NT2/D1 (cell line): ENCODE data around the gene CCL28.

- RRBS, 2 experiments = no CpG with 5 or more reads among the region's 12 CpGs
Observed at GRCh38 chr5:43074502-43074982, 34.4 kb upstream of the ANXA2R start.

DNA sequence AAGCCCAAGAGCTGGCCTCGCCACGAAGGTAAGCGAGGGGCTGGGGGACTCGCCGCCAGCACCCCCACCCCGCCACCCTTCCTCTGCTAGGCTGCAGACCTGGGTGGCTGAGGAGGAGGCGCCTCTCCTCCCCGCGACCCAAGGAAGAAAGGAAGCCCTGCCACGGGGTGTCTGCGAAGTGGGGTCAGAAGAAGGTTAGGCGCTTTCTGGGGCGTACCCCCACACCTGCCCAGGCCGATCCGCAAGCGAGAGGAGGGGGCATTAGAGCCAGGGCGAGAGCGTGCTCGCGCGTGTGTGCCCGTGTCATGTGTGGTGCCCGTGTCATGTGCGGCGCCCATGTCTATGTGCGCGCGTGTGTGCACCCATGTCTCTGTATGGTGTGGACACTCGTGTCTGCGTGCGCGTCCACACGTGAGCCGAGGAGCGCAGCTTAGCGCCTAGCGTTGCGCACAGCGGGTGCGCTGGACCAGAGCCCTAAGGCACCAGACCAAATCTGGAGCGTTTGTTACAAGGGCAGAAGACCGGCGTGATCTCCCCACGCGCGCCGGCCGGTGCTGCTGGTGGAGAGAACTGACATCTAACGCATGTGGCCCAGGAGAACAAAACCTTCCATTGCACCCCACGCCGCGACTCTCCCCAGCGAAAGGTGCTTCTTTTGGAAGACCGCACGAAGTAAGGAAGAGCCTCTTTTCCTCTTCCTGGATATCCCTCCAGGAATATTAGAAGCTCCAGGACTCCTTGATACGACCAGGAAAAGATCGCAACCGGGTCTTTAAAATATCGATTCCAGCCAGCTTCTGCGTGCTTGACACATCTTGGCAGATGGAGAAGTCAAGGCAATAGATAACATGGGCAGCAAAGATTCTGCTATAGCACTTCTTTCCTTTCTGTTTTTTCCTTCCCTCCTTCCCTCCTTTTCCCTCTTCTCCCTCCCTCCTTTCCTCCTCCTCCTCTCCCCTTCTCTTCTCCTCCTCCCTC is 648 bp downstream of the NIM1K start:
- RRBS, 2 experiments = no CpG with 5 or more reads among the region's 60 CpGs

GRCh38 chr5:43290097-43291278 is 22.7 kb downstream of the HMGCS1 start:
- RRBS, 2 experiments = no CpG with 5 or more reads among the region's 3 CpGs

DNA sequence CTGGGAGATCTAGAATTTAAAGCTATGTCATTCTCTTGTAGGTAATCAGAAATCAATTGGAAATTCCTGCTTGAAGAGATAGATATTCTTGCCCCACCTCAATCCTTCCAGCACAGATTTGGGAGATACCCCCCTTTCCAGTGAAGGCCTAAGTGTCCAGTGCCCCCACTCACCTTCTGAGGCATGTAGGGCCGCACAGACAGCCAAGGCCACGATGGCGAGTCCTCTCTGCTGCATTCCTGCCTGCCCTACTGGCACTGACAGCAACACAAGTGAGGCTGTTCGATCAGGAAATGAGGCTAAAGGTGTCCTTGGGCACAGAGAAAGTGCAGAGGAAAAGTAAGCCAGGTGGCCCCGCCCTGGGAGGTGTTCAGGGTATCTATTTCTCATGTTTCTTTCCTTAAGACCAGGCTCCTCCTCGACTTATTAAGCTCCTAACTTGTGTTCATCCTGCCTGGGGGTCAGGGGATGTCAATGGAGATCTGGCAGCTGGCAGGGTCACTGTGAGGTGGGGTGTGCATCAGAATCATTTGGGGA is at the start of gene CCL28:
CCL28 (minus strand) TSS at position 312 of the 537 bp plus-strand sequence.
- RRBS, 2 experiments = no CpG with 5 or more reads among the region's 6 CpGs

- RRBS, 2 experiments = no CpG with 5 or more reads among the region's 4 CpGs
Observed at GRCh38 chr5:44646015-44646454, 162.7 kb upstream of the MRPS30 start.

DNA sequence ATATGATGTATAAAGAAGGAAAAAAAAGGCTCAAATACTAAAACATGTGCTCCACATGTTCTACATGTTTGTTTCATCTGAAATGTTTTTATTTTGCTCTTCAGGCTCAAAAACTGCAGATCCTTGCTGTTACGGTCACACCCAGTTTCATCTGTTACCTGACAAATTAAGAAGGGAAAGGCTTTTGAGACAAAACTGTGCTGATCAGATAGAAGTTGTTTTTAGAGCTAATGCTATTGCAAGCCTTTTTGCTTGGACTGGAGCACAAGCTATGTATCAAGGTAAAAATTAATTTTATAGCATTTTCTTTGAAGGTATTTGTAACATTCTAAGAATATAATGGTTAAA is 4.2 kb downstream of the MRPS30 start:
- RRBS, 2 experiments = no CpG with 5 or more reads among the region's 1 CpG

DNA sequence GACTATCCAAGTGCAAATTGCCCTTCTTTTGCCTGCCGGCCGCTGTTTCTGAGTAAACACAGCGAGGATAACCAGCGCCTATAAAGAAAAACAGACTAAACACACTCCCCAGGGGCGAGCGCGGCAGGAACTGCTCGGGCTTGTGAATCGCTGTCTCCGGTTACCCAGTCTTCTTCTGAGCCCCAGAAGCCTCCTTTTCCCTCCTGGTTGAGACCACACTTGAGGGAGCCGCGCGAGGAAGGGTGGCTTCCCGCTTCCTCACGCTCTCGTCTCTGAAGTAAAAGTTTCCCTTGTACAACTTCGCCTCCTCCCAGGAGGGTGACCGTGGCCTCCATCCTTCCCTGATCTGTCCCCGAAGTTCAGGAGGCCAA is 1.1 kb downstream of the HCN1 start:
- RRBS, 2 experiments = no CpG with 5 or more reads among the region's 19 CpGs

GRCh38 chr5:50365649-50366321 is 75.3 kb downstream of the EMB start:
- RRBS, 2 experiments = no CpG with 5 or more reads among the region's 8 CpGs

DNA sequence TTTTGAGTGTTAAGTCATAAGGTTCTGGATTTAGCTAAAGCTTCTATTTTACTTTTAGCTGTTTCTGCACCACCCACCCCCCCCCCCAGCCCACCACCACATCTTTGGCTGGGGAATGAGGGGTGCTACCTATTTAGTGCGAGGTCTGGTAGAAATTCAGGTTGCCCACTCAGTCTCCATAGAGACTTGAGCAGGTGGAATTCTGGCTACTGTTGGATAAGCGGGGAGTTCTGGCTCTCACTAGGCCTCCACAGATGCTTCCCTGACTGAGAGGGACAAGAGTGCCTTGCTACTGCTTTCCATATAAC is 194.2 kb downstream of the PARP8 start:
- RRBS, 2 experiments = no CpG with 5 or more reads among the region's 2 CpGs

DNA sequence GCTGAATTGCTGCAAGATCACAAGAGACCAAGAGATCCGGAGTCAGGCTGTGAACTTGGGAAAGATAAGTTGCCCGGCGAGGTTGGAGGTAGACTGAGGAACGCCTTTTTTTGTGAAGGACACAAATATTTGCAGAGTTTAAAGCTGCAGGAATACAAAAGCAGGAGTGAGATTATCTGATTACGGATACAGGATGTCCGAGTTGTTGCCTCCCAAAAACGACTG is 302.4 kb downstream of the PARP8 start:
- RRBS, 2 experiments = 0% methylated on average over 1 of the region's 7 CpGs; no CpG with 5 or more reads in 1 of the 2 experiments

DNA sequence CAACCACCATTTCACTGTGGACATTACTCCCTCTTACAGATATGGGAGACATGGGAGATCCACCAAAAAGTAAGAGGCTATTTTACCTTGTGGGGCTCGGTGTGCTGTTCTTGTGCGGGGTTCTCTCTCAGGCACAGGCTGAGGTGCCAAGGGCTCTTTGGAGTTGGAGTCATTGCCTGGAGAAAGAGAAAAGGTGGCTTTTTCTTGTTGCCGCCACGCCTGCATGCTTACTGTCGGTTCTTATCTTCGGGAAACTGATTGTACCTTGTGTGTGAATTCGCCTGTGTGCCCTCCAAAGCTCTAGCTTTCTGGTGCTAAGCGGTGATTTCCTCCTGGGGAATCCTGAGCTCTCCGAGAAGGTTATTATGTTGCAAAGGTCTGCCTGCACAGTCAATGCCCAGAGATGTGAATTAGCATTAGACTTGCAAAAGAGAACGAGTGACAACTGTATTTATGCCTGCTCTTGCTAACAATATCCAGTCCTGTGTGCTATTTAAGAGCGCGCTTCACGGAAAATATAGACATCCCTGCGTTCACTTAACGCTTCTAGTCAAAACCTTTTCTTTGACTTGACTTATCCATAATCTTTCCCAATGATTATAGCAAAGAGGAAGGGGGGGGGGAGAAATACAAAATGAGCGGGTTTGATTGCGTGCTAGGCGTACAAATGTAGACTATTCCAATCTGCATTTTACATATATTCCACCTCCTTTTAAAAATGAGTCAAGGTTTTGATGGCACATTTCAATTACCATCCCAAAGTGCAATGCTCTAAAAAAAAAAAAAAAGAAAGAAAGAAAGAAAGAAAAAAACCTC is 591 bp downstream of the ISL1 start:
- RRBS, 2 experiments = no CpG with 5 or more reads among the region's 18 CpGs

GRCh38 chr5:51388656-51389254 is 5.5 kb downstream of the ISL1 start:
- RRBS, 2 experiments = no CpG with 5 or more reads among the region's 11 CpGs

DNA sequence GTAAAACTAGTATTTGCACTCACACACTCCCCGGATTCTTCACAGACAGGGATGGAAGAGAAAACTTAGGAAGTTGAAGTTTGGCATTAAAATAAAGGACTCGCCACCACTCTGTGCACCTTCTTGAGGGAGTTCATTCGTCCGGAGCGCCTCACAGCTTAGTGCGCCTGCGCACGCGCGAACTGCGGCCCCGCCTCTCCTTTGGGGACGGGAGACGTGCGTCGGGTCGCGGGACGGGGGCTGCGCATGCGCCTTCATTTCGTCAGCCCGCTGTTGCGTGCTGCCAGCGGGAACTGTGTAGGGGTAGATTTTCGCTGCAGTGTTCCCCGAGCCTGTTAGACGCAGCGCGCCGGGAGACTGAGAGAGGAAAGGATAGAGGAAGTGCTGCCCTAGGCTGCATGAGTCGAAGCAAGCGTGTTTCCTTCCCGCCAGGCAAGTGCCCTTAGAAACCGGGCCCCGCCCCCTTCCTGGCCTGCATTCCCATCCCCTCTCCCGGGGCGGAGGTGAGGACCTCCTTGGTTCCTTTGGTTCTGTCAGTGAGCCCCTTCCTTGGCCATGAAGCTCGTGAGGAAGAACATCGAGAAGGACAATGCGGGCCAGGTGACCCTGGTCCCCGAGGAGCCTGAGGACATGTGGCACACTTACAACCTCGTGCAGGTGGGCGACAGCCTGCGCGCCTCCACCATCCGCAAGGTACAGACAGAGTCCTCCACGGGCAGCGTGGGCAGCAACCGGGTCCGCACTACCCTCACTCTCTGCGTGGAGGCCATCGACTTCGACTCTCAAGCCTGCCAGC is 12.3 kb downstream of the ITGA1 start:
- RRBS, 2 experiments = under 1 to 4% methylated on average over 6 to 8 of the region's 54 CpGs

DNA sequence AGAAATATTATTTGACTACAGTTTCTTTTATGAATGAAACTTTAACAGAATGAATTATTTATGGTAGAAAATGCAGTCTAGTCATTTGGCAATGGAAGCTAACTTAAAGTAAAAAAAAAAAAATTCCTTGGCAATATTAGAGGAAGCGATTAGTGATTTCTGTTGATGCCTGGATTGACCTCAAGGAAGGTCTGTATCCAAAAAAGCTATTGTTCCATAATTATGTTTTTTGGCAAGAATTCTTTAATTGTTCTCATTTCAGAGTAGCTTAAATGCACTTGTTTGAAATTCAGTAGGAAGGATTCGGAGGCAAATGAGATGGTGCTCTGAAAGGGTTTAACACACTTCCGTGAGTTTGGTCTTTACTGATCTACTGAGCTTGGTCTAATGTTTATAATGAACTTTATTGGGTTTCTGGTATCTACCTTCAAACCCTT is 61.8 kb downstream of the ITGA1 start:
- RRBS, 2 experiments = no CpG with 5 or more reads among the region's 3 CpGs

- RRBS, 2 experiments = no CpG with 5 or more reads among the region's 4 CpGs
Observed at GRCh38 chr5:52876392-52876948, 88.8 kb downstream of the ITGA1 start.

GRCh38 chr5:52892204-52892655 is 96.9 kb upstream of the ITGA2 start:
- RRBS, 2 experiments = no CpG with 5 or more reads among the region's 3 CpGs

GRCh38 chr5:52897181-52897613 is 92.0 kb upstream of the ITGA2 start:
- RRBS, 2 experiments = no CpG with 5 or more reads among the region's 1 CpG

DNA sequence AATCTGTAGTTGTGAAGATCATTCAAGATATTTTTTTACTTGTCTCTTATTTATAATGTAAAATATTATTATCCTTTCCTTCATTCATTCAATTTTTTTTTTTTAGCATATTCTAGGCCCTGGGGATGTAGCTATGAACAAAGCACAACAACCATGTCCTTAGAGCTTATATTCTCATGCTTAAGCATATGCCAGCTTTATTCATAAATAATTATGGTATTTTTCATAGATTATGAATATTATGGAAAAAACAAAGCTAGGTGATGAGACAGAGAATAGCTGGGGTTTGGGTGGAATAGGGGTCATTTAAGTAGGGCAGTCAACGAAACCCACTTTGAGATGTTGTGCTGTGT is 55.7 kb downstream of the NDUFS4 start:
- RRBS, 2 experiments = no CpG with 5 or more reads among the region's 1 CpG

DNA sequence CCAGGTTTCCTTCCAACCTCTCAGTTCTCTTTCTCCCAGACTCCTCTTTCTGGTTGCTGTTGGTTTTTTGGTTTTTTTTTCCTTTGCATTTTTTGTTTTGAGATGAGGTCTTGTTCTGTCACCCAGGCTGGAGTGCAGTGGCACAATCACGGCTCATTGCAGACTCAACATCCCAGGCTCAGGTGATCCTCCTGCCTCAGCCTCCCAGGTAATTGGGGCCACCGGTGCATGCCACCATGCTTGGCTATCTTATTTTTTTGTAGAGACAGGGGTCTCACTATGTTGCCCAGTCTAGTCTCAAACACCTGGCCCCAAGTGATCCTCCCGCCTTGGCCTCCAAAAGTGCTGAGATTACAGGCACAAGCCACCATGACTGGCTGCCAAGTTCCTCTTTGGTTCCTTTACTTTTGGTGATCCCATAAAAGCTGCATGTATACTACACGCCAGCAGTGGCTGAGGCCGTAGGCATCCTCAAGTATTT is 11.5 kb downstream of the ARL15 start:
- RRBS, 2 experiments = no CpG with 5 or more reads among the region's 5 CpGs

DNA sequence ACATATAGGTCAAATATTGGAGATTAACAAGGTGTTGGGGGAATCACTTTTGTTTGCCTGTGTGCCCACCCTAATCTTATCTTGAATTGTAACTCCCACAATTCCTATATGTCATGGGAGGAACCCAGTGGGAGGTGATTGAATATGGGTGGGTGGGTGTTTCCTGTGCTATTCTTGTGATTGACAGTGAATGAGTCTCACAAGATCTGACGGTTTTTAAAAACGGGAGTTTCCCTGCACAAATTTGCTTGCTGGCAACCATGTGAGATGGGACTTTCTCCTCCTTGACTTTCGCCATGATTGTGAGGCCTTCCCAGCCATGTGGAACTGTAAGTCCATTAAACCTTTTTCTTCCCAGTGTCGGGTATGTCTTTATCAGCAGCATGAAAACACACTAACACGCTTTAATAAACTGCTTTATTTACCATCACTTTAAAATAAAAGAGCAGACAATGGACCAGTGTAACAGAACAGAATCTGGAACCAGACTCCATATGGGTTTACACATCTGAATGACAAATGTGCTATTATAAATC is 64.8 kb upstream of the HSPB3 start:
- RRBS, 2 experiments = no CpG with 5 or more reads among the region's 5 CpGs